ENCODE data around the gene CDT1.

GRCh38 chr16:88591965-88592256, 21.7 kb downstream of the ZC3H18 start:
- RRBS = no CpG with 5 or more reads among the region's 6 CpGs

GRCh38 chr16:88640368-88641097, 2.2 kb downstream of the IL17C start:
- RRBS = 61% methylated on average over 3 of the region's 20 CpGs

- RRBS = 57% methylated on average over 11 of the region's 21 CpGs
These were observed 5.3 kb downstream of the SNAI3 start for GRCh38 chr16:88680902-88681500.

DNA sequence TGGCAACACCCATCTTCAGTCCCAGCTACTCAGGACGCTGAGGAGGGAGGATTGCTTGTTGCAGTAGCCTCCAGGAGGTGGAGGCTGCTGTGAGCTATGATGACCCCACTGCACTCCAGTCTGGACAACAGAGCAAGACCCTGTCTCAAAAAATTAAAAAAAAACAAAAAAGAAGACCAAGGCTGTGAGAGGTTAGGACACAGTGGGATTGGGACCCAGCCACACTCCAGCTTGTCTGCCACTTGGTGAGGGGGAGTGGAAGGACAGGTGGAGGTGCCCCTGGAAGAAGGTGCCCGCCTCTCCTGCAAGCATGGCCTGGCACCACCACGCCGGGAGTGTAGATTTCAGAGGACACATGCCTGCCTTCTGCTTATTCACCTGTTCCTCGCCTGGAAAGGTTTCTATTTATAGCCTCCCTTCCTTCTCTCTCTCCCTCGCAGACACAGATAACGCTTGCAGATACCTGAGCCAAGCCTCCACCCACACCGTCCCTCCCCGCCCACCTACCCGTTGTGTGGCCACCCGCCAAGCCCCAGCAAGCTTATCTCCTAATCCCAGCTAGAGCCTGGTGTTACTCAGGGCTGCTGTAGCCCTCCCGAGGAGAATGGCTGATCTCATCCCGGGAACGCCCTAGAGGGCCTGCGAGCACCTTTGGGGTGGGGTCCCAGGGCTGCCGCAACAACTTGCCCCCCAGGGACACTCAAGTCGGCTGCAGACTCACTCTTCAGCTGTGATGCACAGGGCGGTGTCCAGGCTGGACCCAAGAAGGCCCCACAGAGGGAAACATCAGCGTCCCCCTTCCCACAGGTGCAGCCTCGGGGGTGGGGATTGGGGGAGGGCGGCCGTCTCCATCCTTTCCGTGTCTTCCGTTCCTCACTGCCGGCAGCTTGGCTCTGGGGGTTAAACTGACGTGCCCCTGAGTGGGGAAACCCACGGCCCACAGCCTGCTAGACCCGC, 1.7 kb upstream of the SNAI3 start:
- RRBS = no CpG with 5 or more reads among the region's 28 CpGs

- RRBS = no CpG with 5 or more reads among the region's 12 CpGs
These were observed 1.1 kb downstream of the RNF166 start for GRCh38 chr16:88704940-88705634.

GRCh38 chr16:88755165-88756036, 29.6 kb downstream of the PIEZO1 start:
- RRBS = 53% methylated on average over 7 of the region's 37 CpGs

GRCh38 chr16:88773805-88774528, 11.1 kb downstream of the PIEZO1 start:
- RRBS = 3% methylated on average over 2 of the region's 21 CpGs

- RRBS = 1% methylated on average over 10 of the region's 52 CpGs
These were observed 537 bp upstream of the PIEZO1 start for GRCh38 chr16:88785504-88786009.

DNA sequence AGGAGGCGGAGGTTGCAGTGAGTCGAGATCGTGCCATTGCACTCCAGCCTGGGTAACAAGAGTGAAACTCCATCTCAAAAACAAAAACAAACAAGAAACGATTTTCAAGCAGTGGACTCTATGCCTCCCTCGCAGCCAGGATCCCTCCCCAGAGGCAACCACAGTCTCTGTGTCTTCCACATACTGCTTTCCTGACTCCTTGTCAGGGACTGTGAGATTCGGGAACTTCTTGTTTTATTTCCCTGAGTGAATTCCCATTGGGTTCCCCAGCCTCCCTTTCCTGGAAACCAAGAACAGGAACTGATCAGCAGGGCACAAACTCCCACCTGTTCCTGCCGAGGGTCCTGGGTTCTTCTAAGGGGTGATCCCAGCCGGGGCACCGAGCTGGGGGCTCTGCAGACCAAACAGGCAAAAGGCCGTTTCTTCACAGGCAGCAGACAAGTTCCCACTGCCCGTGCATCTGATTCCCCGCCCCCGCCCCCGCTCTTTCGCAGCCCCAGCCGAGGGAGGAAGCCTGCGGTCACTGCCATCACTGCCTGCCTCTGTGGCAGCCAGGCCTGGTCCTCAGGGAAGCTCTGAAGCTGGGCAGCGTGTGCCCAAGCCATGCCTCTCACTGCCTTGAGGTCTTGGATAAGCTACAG, 5.4 kb upstream of the PIEZO1 start:
- RRBS = no CpG with 5 or more reads among the region's 18 CpGs

DNA sequence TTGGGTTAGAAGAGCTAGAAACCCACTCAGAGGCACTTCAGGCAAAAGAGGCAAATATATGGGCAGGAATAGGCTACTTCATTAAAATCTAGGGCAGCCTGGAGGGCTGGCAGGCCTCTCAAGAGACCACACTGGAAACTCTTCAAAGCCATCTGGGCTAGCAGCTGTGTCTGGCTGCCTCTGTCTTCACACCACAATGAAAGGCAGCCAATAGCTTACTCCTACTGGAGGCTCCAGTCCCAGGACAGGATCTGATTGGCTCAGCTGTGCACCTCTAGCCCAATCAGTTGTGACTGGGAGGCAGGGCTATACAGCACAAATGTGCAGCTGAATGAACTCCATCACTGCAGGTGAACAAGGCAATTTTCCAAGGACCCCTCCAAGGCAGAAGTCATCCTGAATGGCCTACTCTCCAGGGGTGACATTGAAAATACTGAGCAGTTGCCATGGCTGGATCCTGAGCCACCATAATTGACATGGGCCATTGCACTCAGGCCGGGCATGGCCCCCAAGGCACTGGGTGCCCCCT, 4.5 kb upstream of the CDT1 start:
- RRBS = 86% methylated on average over 1 of the region's 1 CpG

DNA sequence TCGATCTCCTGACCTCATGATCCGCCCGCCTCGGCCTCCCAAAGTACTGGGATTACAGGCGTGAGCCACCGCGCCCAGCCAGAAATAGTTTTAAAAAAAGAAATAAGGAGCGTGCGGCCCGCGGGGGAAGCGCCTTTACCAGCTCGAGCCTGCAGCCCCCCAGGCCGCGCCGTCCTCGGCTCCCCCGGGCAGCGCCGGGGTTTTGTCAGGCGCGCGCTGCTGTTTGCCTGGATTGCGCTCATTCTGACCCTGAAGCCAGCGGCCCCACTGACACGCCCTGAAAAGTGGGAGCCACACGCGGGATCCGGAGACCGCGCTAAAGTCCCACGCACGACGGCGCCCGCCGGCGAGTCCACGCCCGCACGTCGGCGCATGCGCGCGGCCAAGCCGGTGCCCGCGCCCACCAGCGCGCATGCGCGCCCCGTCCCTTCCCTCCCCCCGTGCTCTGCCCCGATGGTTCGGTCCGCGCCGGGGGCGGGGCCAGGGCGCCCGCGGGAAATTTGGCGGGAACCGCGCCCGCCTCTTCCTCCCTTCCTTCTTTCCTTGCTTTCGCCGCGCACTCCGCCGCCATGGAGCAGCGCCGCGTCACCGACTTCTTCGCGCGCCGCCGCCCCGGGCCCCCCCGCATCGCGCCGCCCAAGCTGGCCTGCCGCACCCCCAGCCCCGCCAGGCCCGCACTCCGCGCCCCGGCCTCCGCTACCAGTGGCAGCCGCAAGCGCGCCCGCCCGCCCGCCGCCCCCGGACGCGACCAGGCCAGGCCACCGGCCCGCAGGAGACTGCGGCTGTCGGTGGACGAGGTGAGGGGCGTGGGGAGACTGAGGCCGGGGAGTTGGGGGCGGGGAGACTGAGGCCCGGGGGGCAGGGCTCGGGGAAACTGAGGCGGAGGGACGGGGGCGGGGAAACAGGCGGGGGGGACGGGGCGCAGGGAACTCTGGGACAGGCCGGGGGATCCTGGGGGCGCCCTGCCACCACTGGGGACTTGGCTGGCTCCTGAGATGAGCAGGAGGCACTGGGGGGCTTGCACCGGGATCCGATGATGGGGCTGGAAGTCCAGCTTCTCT, at the start of gene CDT1:
TSS of gene CDT1 (plus strand) at position 527 of the 1,061 bp plus-strand sequence.
- RRBS = 1% methylated on average over 74 of the region's 124 CpGs

GRCh38 chr16:88810018-88810594, 1.6 kb downstream of the APRT start:
- RRBS = no CpG with 5 or more reads among the region's 13 CpGs

DNA sequence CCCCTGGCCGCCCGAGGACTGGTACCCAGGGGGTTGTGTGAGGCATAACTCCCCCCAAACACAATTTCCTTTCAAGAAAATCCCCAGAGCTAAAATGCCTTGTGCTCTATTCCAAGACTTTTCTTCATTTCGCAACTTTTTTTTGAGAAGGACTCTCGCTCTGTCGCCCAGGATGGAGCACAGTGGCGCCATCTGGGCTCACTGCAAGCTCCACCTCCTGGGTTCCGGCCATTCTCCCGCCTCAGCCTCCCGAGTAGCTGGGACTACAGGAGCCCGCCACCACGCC, 815 bp upstream of the APRT start:
- RRBS = no CpG with 5 or more reads among the region's 11 CpGs

DNA sequence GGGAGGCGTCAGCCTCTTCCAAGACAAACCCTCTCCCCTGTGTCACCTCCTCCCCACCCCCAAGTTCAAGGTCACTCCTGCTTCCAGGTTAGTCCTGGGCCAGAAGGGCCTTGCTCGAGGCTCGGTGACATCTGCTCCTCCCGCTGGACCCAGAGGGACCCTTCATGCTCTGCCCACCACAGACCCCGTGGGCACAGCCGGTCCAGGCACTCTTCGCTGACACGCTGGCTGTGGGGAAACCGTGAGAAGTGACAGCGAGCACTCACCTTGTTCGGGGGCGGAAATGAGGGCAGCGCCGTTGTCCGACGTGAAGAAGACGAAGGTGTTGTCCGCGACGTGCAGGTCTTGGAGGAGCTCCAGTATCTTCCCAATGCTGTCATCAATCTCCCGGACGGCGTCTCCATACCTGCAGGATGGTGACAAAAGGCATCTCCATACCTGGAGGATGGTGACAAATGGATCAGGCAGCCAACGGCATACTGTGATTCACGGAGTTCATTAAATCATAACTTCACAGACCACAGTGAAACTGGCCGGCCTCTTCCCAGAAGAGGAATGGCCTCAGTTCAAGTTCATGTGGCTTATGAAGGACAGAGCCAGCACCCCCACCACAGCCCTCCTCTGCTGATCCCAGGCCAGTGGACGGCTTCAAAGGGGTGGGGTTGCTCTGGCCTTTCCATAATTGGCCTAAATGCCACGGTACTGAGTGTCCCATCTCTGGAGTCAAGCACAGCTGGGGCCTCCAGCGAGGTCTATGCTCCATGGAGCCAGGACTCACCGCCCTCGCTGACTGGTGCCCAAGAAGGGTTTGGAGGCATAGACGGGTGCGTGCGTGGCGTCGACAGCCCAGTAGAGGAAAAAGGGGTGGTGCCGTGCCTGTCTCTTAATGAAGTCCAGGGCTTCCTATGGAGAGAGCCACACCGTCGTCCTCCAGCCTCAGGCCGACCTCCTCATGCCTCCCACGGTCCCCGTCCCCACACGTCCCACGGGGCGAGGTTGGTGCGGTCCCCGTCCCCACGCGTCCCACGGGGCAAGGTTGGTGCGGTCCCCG, 21.5 kb downstream of the GALNS start:
- RRBS = no CpG with 5 or more reads among the region's 52 CpGs

DNA sequence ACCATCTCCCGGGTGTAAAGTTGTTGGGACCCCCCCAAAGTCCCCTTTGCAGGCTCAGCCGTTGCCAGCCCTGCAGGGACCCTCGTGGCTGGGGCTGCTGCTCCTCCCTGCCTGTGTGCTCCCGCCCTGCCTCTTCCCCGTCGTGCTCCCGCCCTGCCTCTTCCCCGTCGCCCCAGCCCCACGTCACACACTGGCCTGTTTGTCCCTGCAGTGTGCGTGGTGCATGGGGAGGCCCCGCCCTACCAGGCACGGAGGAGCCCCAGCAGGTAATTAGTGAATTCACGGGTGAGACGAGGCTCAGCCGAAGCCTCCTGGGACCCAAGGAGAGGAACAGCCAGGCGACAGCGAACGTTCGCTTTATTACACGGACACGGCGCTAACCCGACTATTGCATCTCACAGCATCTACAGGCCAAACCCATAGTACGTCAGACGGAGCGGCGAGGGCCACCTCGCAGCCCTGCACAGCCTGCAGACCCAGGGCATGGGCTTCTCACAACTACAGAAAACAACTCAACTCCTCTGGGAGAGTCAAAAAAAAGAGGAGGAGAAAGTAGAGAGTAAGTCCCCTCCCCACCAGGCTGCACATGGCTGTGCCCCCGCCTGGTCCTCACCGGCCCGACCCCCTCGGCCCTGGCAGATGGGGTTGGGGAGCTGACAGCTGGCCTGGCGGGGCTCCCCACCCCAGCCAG, 4.2 kb upstream of the PABPN1L start:
- RRBS = no CpG with 5 or more reads among the region's 34 CpGs

- RRBS = 88% methylated on average over 5 of the region's 22 CpGs
These were observed 52.5 kb downstream of the CBFA2T3 start for GRCh38 chr16:88924454-88925003.

- RRBS = no CpG with 5 or more reads among the region's 19 CpGs
These were observed 39.5 kb upstream of the ACSF3 start for GRCh38 chr16:89054212-89054581.

GRCh38 chr16:89095248-89096030, 1.8 kb downstream of the ACSF3 start:
- RRBS = no CpG with 5 or more reads among the region's 25 CpGs

DNA sequence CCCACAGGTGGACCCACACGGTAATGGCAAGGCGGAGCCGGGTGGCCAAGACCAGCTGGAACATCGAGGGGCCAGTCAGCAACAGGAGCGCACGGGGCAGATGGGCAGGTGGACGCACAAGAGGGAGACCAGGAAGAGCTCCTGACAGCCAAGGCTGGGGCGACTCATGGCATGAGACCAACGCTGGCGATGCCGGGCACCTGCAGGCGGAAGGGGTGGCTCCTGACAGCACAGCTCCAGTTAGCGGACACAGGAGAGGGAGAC, 58.5 kb downstream of the ZNF778 start:
- RRBS = no CpG with 5 or more reads among the region's 13 CpGs

GRCh38 chr16:89281715-89282269, 64.3 kb downstream of the ZNF778 start:
- RRBS = no CpG with 5 or more reads among the region's 28 CpGs